ENCODE data around the genes E2F1, MAP1LC3A and PIGU.

GRCh38 chr20:33507541-33508349, 17.8 kb downstream of the CBFA2T2 start:
- RRBS, result no CpG with 5 or more reads among the region's 8 CpGs

- RRBS, result 100% methylated on average over 7 of the region's 33 CpGs
Observed at GRCh38 chr20:33659175-33659989, 2.7 kb upstream of the C20orf144 start.

DNA sequence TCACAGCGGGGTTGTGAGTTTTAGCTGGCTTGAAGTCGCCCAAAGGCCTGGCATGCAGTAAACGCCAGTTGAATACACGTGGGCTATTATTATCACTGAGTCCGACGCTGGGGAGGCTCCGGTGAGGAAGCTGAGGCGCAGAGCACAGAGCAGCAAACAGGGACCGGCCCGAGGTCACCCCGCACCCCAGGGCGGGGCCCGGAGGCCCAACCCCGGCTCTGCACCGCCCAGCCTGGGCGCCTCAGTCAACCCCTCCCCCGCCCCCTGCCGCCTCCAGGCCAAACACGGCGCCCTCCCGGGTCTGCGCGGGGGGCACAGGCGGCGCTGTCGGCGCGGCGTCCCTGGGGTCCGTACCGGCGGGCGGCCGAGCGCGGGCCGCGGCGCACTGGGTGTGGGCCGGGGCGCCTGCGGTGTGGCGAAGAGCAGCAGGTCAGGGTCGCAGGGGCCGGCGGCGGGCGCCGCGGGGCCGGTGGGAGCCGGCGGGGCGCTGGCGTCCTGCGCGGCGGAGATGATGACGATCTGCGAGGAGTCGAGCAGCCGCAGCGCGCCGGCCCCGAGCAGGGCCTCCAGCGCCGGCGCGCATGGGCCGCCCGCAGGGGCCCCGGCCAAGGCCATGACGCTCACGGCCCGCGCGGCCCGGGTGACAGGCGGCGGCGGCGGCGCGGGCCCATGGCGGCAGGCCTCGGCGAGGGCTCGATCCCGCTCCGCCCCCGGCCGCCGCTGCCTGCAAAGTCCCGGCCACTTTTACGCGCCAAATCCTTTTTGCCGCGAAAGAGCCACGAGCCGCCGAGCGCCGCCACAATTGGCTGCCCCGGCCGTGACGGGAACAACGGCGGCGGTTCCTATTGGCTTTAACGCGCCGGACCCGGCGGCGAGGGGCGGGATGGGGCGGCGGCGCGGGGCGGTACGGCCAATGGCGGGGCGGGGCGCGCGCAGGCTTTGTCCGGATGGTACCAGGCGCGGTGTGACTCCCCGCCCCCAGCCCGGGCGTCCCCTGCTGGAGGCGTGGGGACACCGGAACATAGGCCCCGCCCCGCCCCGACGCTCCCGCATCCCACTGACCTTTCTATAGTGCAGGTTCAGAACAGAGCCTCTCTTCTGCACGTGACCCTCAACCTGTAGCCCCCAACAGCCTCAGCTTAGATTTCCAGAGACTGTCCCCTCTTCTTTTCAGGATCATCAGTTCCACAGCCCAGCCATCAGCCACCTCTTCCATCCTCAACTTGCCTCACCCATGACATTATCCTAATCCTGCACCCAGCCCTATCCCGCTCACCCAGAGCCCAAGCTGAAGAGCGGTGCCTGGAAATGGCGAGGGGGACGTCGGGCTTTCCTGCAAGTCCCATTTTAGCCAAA, at the start of gene E2F1:
E2F1 (minus strand) TSS at position 736 of the 1,356 bp plus-strand sequence.
- RRBS, result 2% methylated on average over 106 of the region's 147 CpGs

- RRBS, result 33% methylated on average over 3 of the region's 18 CpGs
Observed at GRCh38 chr20:33792923-33793598, 18.1 kb upstream of the CHMP4B start.

DNA sequence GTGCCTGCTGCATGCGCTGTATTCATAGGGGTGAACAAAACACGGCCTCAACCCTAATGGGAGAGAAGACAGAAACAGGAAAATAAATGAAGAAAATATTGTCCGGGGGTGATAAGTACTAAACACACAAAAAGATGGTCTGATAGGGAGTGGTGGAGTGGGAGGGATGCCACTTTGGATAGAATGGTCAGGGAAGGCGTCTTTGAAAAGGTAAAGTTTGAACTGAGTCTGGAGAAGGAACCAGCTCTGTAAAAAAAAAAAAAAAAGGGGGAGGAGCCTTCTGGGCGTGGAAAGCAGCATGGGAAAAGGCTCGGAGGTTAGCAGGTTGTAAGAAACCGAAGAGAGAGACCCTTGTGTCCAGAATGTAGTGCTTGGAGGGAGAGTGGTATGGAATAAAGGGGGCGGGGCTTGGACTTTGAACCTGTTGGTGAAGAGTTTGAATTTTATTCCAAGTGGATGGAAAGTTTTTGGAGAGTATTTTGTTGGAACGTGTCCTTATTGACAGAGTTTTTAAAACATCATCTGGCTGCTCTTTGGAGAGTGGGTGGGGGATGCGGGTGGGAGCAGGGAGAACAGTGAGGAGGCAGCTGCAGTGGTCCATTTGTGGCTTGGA, 1.9 kb downstream of the CHMP4B start:
- RRBS, result no CpG with 5 or more reads among the region's 10 CpGs

GRCh38 chr20:33848227-33848712, 37.1 kb downstream of the CHMP4B start:
- RRBS, result no CpG with 5 or more reads among the region's 19 CpGs

DNA sequence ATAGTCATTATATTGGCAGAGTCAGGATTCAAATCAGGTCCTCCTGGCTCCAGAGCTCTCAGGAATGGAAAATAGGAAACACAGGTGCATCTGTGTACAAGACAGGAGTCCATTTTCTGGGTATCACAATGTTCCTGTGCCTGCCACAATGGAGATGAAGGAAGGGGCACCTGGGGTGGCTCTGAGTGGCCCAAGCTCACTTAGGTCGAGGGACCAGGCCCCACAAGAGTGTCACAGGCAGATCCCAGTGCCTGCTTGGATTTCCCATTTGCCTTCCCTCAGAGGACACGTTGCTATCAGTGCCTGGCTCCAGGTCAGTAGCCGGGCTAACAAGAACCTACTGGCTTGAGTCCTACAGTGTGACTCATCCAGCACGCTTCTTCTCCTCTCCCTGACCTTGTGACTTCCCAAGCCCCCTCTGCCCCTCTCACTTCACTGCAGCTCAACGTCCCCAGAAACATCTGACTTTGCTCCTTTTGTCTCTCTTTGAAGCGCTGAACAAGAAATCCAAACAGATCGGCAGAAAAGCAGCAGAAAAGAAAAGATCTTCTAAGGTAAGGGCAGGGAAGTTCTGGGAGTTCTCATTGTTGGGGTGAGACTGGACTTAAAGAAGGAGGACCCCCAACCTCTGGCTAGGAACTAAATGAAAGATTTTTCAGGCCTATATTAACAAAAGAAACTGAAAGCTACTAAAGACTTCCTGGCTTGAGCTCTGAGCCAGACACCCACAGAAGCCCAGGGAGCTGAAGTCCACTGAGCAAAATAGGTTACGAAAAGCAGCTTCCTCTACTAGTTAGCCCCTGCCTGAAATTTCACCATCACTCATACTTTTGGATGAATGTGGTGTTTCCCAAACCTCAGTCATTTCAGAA, 21.4 kb downstream of the ASIP start:
- RRBS, result no CpG with 5 or more reads among the region's 8 CpGs

DNA sequence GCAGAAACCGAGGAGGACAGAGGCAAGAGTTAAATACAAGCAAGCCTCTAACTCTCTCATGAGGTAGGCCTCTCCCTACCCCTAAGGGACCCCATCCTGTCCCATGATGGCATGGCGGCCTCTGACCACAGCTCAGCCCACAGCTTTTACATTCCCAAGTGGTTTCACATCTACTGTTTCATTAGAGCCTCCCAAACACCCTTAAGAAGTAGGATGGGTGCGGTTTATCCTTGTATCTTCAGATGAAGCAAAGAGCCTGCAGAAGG, 20.5 kb downstream of the AHCY start:
- RRBS, result no CpG with 5 or more reads among the region's 3 CpGs

- RRBS, result no CpG with 5 or more reads among the region's 4 CpGs
Observed at GRCh38 chr20:34300012-34300647, 3.0 kb downstream of the AHCY start.

- RRBS, result no CpG with 5 or more reads among the region's 9 CpGs
Observed at GRCh38 chr20:34343498-34344199, 19.4 kb upstream of the ITCH start.

DNA sequence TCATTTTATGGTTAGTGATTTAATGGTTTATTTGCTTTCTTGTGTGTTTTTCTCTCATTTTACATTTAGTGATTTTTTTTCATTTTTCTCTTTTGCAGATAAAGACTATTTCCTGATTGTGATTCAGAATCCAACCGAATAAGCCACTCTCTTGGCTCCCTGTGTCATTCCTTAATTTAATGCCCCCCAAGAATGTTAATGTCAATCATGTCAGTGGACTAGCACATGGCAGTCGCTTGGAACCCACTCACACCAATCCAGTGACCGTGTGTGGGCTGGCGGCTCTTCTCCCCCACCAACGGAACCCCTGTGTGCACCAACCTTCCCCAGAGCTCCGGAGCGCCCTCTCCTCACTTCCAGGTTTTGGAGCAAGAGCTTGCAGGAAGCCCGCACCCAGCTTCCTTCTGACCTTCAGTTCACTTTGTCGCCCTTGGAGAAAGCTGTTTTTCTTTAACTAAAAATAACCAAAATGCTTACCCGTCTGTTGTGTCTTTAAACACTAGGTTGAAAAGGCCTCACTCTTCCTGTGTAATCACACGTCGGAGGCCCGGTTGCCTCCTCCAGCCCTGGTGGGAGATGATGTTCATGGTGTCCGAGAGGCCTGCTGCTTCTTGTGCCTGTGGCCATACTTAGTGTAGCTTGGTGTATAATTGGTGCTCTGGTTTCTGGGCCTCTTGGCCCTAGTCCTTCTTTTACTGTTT, 17.9 kb upstream of the MAP1LC3A start:
- RRBS, result no CpG with 5 or more reads among the region's 14 CpGs

- RRBS, result no CpG with 5 or more reads among the region's 20 CpGs
Observed at GRCh38 chr20:34546654-34547491, 11.6 kb upstream of the MAP1LC3A start.

DNA sequence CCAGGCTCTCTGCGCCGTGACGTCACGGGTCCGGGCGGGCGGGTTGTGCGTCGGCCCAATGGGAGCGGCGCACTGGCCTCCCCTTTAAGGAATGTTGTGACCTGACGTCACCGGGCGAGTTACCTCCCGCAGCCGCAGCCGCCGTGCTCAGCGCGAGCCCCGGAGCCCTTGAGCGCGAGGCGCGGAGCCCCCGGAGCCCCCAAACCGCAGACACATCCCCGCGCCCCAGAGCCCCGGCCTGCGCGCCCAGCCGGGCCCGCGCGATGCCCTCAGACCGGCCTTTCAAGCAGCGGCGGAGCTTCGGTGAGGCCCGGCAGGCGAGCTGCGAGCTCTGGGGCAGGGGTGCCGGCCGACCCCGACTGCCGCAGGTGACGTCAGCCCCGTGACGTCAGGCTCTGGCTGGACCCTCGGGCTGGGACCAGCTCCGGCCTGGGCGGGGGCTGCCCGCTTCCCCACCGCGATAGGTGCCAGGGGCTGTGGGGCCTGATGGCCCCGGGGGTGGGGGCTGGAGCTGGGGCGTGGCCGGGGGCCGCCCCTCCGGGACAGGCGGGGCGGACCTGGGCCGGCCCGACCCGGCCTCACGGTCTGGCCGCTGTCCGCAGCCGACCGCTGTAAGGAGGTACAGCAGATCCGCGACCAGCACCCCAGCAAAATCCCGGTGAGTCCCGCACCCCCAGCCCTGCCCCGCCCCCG, at the start of gene MAP1LC3A:
MAP1LC3A (plus strand) TSS at position 113 of the 693 bp plus-strand sequence.
- RRBS, result 3% methylated on average over 52 of the region's 77 CpGs

DNA sequence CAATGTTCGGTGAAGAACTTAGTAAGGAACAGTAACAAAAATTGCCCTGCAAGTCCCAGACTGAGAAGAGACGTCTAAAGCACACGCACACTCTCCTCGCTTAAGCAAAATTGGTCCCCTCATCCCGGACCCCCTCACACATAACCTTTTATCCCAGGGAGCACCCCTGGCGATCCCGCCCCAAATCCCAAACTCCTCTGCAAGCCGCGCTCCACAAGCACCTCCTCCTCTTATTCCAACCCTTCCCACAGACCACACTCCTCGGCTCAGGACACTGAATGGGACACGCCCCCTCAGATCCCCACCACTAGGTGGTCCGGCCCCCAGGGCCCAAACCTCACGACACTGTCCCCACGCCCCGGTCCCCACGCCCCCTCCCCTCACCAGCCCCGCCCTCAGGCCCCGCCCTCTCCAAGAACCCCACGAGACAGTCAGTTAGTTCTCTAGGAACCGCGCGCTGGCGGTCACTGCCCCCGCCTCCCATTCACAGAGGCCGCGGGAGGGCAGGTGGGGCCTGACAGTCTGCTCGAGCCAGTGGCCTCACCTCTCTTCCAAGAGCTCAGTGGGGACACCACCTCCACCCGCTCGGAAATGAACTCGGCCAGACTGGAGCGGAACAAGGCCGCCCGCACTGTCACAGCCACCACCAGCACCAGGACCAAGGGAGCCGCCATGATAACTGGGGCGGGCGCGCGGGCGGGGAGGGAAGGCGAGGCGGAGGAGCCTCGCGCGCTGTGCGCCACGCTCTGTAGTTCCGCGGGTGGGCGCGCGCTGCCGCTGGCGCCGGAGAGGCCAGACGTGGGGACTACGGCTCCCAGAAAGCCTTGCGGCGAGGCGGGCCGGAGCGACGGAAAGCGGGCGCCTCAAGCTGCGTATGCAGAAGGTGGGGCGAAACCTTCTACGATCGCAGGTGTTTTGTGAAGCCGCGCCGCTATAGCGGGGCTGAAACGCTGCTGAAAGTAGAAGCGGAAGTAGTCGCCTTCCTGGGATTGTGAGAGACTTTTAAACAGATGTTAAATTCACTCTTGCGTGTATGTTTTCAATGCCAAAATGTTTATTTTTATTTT, at the start of gene PIGU:
PIGU (minus strand) TSS at position 681 of the 1,067 bp plus-strand sequence.
- RRBS, result 4% methylated on average over 11 of the region's 76 CpGs

DNA sequence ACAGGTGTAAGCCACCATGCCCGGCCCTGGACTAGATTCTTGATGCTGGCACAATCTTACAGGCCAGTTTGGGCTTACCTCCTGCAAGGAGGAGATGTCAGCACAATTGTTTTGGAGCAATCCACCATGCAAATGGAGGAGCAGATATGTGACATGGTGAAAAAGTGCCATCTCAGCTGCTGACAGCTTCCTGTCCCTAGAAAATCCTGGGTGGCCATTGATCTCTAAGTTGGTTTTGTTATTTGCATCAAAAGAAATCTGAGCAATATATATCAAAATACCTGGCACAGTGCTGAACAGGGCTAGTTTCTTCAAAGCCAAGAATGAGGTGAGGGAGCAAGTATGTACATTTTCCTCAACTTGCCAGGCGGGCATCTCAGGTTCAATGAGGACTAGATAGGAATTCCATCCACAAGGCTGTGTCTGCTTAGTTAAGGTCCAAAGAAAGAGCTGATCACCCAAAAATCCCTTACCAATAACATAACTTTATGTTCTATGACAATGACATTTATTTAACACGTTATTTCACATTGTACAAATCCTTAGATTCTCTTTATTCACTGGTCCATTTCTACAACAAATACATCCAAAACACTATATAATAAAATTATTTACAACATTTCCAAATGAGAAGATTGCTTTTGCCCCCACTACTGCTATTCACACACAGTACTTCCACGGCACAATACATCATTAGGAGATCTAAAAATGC, 10.3 kb downstream of the TP53INP2 start:
- RRBS, result no CpG with 5 or more reads among the region's 4 CpGs

DNA sequence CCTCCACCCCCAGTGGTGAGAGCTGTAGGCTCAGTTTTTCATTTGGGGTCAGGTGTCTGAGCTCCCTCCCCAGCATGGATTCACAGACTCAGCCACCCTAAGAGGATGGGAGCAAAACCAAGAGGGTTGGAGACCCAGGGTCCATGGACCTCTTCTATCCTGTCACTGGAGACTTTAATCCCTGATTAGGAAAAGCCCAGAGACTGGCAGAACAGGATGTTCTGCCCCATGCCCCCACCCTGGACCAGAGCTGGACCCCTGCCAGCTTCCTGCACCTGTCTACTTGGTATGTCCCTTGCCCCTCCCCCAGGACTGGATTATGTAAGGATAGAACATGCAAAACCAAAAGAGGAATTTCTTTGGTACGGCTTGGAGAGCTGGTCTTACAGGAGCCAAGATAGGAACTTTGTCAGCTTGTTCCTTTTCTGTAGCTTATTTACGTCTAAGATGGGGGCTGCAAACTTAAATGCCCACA, 11.0 kb downstream of the GGT7 start:
- RRBS, result no CpG with 5 or more reads among the region's 2 CpGs

- RRBS, result no CpG with 5 or more reads among the region's 4 CpGs
Observed at GRCh38 chr20:34874686-34875258, 1.6 kb upstream of the ACSS2 start.

GRCh38 chr20:34954836-34955234, 771 bp downstream of the GSS start:
- RRBS, result no CpG with 5 or more reads among the region's 13 CpGs

DNA sequence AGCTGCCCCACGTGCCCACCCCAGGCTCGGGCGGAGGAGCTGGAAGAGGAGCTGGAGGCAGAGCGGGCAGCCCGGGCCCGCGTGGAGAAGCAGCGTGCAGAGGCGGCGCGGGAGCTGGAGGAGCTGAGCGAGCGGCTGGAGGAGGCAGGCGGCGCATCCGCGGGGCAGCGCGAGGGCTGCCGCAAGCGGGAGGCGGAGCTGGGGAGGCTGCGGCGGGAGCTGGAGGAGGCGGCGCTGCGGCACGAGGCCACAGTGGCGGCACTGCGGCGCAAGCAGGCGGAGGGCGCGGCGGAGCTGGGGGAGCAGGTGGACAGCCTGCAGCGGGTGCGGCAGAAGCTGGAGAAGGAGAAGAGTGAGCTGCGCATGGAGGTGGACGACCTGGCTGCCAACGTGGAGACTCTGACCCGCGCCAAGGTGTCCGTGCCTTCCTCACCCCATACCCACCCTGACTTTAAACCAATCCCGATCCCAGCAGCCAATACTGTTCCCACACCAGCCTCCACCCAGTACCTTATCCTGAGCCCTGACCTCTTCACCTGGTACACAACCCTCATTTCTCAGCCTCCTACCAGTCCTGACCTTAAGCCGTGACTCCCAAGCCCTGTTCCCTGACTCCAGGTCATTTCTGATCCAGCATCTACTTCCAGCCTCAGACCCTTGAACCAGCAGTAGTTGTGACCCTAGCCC, 41.7 kb downstream of the MYH7B start:
- RRBS, result no CpG with 5 or more reads among the region's 45 CpGs

DNA sequence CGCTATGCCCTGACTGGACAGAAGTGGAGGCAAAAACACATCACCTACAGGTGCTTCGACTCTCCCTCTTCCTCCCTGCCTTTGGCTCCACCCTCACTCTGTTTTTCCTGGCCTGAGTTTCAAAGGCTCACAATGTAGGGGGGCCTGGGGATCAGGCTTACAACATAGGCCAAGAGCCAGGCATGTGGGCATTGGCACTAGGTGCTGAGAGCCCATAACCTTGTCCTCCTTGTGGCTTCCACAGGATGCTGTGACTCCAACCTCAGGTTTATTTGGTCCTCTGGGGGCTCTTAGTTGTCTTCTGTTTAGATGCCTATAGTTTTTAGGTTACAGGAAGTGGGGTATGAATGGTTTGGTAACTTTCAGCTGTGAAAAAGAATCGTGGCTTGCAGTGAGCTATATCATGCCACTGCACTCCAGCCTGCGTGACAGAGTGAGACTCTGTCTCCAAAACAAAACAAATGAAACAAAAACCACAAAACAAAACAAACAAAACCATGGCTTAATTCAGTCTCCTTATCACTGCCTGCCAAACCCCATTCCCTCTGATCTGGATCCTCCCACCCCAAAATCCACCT, 25.6 kb downstream of the MMP24 start:
- RRBS, result no CpG with 5 or more reads among the region's 4 CpGs